ENCODE measurements around the gene NOVA1.

DNA sequence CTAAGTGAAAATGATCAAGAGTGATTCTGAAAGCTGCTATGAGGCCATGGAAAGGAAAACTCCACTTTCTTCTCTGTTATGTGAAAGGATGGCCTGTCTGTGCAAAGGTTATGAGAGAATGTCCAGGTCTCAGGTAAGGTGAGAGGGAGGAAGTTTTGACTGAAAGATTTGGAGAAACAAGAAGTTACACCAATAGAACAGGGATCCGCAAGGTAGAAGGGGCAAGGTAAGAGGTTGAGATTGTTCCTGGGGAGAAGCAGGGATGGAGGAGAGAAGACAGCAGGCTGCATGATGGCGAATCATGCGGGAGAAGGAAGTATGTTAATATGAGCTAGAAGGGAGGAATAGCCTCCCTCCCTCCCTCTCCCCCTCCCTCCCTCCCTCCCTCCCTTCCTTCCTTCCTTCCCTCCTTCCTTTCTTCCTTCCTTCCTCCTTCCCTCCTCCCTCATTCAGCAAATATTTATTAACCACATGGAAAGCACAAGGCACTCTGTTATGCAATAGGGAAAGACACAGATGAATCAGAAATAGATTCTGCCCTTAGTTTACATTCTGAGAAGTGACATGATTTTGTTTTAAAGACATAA is 14.1 kb upstream of the NFATC4 start:
- PRO-cap, 3 experiments, result no peak in any of the 3 experiments
- RAMPAGE, long total RNA, result no peak
- RRBS, 2 experiments, result no CpG with 5 or more reads among the region's 3 CpGs

DNA sequence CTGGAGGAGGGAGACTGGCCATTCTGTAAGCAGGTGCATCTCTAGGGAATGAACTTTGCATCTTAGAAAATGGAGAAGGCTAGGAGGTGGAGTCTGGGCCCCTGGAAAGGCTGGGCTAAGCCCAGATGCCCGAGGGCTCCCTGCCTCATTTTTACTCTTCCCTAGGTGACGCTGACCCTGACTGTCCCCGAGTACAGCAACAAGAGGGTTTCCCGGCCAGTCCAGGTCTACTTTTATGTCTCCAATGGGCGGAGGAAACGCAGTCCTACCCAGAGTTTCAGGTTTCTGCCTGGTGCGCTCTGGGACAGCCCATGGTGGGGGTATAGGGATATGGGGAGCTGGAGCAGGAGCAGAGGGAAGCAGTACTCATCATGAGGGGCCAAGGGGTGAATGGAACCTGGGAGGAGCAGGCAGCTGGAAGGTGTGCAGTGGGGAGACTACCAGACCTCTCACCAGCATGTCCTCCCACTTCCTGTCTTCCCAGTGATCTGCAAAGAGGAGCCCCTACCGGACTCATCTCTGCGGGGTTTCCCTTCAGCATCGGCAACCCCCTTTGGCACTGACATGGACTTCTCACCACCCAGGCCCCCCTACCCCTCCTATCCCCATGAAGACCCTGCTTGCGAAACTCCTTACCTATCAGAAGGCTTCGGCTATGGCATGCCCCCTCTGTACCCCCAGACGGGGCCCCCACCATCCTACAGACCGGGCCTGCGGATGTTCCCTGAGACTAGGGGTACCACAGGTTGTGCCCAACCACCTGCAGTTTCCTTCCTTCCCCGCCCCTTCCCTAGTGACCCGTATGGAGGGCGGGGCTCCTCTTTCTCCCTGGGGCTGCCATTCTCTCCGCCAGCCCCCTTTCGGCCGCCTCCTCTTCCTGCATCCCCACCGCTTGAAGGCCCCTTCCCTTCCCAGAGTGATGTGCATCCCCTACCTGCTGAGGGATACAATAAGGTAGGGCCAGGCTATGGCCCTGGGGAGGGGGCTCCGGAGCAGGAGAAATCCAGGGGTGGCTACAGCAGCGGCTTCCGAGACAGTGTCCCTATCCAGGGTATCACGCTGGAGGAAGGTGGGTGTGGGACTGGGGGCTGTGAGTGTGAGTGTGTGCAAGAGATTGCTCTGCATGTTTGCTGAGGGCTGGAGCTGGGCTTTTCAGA is 8.2 kb downstream of the NFATC4 start:
- PRO-cap, 3 experiments, result no peak in any of the 3 experiments
- RAMPAGE, long total RNA, result no peak
- RRBS, 2 experiments, result no CpG with 5 or more reads among the region's 26 CpGs

DNA sequence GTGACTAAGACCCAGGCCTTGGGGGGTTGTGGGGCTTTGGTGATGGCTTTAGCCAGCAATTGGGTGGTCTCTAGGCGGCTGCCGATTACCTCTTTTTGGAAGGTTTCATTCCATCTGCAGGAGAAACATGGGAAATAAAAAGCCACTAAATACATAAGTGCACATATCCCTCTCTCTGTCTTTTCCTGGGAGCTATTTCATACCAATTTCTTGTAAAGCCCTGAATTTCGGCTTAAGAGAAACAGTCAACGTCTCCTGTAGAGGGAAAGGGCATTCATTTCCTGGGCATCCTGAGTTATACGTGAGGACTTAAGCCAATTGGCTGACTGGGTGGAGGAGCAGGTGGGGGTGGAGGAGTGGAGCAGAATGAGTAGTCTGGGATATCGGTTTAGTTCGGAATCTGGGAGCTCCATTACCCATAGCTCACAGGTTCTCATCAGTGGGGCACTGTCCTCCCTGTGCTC is 862 bp downstream of the SDR39U1 start:
- PRO-cap, 3 experiments, result no peak in any of the 3 experiments
- RAMPAGE, long total RNA, result no peak
- RRBS, 2 experiments, result no CpG with 5 or more reads among the region's 7 CpGs

DNA sequence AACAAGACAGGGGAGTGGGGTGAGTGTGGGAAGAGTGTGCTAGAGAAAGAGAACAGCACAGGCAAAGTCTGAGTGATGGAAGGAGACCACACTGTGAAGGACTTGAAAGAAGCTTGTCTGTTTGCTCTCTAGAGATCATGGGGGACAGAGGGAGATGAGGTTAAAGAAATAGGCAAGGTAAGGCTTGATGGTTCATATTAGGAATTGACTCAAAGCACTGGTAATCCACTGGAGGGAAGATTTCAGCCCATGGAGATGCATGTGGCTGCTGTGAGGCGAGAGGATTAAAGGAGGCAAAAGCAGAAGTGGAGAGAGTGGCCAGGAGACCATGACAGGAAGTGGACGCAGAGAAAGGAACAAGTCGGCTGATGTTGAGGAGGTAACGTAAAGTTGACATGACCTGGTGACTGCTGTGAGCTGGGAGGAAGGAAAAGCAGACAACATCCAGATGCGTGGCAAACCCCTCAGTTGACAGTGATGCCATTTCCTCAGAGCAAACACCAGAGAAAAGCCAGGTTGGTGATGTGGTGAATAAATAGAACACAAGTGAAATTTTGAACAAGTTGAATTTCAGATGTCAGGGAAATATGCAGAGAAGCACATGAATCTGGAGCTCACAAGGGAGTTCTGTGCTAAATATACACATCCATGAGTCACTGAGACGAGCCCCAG is 61.2 kb upstream of the GZMB start:
- PRO-cap, 3 experiments, result no peak in any of the 3 experiments
- RAMPAGE, long total RNA, result no peak
- RRBS, 2 experiments, result no CpG with 5 or more reads among the region's 6 CpGs

GRCh38 chr14:24817022-24817321 is 183.0 kb upstream of the GZMB start:
- PRO-cap, 3 experiments, result no peak in any of the 3 experiments
- RAMPAGE, long total RNA, result no peak
- RRBS, 2 experiments, result no CpG with 5 or more reads among the region's 6 CpGs

DNA sequence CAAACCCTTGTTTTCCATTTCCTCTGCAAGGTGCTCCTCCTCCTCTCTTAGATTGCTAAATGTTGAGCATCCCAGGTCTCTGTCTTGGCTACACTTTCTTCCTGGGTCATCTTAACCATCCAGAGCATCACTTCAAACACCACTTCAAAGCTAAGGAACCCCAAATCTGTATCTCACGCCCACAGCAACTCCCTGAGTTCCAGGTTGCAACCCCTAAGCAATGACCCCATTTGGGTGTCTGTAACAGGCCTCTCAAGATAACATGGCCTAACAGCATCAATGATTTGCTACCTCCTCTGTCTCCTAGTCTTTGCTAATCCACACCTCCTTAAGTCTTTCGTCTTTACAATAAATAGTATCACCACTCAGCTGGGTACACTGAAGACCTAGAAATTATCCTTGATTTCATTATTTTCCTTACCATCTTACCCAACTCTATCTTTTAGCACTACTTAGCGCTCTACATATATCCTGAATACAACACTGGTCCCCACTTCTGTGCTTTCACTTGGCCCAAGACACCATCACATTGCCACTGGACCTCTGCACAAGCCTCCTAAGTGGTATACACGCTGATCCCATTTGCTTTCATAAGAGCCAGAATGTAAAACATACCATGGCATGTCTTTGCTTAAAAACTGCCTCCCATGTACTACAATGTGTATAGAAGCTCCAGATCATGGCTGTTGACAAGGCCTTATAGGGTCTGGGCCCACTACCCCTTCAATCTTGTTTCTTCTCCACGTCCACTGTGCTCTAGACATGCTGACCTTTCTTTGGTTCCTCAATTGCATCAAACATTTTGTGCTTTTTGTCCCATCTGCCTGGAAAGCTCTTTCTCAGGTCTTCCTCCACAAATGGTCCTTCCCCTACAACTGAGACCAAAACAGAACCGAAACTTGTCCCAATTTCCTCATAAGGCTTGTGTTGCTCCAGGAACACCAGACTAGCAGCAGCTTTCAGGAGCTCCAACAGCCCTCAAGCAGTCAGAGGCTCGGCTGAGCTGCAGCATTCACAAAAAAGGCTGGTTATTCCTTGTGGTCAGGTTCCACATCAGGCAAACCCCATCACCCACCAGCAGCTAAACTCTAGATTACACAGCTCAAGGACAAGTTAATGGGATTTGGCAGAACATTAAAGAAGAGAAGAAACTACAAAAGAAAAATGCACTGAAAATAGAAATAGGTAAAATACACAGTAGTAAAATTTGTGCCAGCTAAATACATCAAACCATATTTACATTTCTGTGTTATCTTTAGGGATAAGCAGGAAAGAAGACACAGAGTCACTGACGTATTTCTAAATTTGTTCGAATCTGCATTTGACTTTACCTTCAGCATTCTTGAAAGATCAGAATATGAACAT is 141.7 kb downstream of the STXBP6 start:
- PRO-cap, 3 experiments, result no peak in any of the 3 experiments
- RAMPAGE, long total RNA, result no peak
- RRBS, 2 experiments, result no CpG with 5 or more reads among the region's 9 CpGs

DNA sequence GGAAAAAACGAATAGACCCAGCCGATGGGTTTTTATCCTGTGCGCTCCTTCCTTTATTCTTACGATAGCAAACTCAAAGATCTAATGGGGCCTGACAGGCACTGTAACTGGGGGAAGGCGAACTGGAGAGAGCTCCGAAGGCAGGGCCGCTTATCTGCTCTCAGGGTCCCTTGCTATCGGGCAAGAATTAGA is 459 bp upstream of the STXBP6 start:
- PRO-cap, 3 experiments, result no peak in any of the 3 experiments
- RAMPAGE, long total RNA, result no peak
- RRBS, 2 experiments, result no CpG with 5 or more reads among the region's 8 CpGs

DNA sequence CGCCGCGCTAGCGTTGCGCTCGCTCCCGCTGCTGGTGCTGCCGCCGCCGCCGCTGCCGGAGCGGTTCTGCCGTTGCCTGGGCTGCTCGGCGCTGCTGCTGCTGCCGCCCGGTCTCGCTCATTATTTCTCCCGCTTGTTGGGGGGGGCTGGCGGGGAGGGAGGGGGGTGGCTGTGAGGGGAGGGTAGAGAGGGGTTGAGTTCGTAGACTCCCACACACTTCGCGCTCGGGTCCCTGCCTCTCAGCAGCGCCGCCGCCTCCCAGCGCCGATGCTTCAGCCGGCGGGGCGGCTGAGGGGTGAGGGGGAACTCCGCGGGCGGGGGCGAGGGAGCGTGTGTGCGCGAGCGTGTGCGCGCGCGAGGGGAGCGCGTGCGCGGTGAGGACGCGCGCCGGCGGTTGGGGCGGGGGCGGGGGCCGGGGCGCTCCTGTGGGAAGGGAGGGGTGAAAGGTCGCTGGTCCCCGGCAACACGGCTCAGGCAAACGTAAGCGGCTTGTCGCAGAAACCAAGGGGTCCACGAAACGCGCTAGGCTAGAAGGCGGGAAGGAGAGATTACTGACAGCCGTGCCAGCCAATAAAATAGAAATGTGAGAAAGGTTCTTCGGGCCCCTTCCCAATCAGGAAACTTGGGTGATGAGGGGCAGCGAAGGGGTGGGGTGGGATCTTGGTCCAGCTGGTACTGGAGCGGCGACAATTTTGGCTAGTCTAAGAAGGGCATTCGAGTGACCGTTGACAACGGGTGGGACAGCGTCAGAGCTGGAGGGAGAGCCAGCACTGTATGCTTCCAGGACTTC is at the start of gene NOVA1:
Gene NOVA1 (minus strand): TSS at position 68 of the 790 bp plus-strand sequence.
- PRO-cap, 3 experiments, result peak in 3 of 3 experiments; most common plus-strand start position 214 of the sequence (in 2); most common minus-strand start position 269 of the sequence (in 3)
- RAMPAGE, long total RNA, result no peak
- RRBS, 2 experiments, result 2% methylated on average over 33 of the region's 77 CpGs

GRCh38 chr14:28242775-28243326 is 523.7 kb upstream of the FOXG1 start:
- PRO-cap, 3 experiments, result no peak in any of the 3 experiments
- RAMPAGE, long total RNA, result no peak
- RRBS, 2 experiments, result no CpG with 5 or more reads among the region's 3 CpGs

- PRO-cap, 3 experiments, result no peak in any of the 3 experiments
- RAMPAGE, long total RNA, result no peak
- RRBS, 2 experiments, result 95 to 97% methylated on average over 4 of the region's 34 CpGs
These were observed 448.5 kb upstream of the FOXG1 start for GRCh38 chr14:28317854-28318675.

GRCh38 chr14:29636075-29636678 is 291.5 kb downstream of the PRKD1 start:
- PRO-cap, 3 experiments, result no peak in any of the 3 experiments
- RAMPAGE, long total RNA, result no peak
- RRBS, 2 experiments, result no CpG with 5 or more reads among the region's 6 CpGs

DNA sequence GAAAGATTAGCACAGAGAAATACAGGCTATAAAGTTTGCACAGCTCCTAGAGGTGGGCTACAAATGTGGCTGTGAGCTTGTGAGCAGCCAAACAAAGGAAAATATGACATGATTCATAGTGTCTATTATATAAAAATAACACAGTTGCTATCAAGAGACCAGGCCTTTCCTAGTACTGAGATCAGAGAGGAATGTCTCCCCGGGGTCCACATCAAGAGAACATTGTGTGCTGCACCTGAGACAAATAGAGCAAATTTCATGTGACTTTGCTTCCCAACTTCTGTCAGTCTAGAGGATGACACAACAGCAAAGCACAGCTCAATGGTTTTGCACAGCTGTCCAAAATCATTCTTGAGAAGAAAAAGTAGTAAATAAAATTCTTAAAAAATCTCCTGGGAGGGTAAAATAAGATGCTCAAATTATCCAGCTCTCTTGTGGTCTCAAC is 297.5 kb upstream of the PRKD1 start:
- PRO-cap, 3 experiments, result no peak in any of the 3 experiments
- RAMPAGE, long total RNA, result no peak
- RRBS, 2 experiments, result no CpG with 5 or more reads among the region's 1 CpG

DNA sequence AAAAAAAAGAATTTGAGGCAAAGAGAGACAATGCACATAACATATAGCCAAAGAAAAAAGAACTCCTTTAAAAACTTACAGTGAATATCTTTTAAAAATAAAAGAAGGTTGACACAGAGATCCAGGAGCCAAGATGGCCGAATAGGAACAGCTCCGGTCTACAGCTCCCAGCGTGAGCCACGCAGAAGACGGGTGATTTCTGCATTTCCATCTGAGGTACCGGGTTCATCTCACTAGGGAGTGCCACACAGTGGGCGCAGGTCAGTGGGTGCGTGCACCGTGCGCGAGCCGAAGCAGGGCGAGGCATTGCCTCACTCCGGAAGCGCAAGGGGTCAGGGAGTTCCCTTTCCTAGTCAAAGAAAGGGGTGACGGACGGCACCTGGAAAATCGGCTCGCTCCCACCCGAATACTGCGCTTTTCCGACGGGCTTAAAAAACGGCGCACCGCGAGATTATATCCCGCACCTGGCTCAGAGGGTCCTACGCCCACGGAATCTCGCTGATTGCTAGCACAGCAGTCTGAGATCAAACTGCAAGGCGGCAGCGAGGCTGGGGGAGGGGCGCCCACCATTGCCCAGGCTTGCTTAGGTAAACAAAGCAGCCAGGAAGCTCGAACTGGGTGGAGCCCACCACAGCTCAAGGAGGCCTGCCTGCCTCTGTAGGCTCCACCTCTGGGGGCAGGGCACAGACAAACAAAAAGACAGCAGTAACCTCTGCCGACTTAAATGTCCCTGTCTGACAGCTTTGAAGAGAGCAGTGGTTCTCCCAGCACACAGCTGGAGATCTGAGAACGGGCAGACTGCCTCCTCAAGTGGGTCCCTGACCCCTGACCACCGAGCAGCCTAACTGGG is 84.8 kb upstream of the G2E3 start:
- PRO-cap, 3 experiments, result no peak in any of the 3 experiments
- RAMPAGE, long total RNA, result no peak
- RRBS, 2 experiments, result no CpG with 5 or more reads among the region's 38 CpGs

GRCh38 chr14:30559559-30560148 is 696 bp downstream of the G2E3 start:
- PRO-cap, 3 experiments, result no peak in any of the 3 experiments
- RAMPAGE, long total RNA, result no peak
- RRBS, 2 experiments, result 3 to 5% methylated on average over 6 of the region's 19 CpGs

- PRO-cap, 3 experiments, result no peak in any of the 3 experiments
- RAMPAGE, long total RNA, result no peak
- RRBS, 2 experiments, result no CpG with 5 or more reads among the region's 1 CpG
These were observed 31.3 kb downstream of the SCFD1 start for GRCh38 chr14:30653464-30653686.

- PRO-cap, 3 experiments, result no peak in any of the 3 experiments
- RAMPAGE, long total RNA, result no peak
- RRBS, 2 experiments, result no CpG with 5 or more reads among the region's 2 CpGs
These were observed 70.4 kb downstream of the SCFD1 start for GRCh38 chr14:30692478-30692903.

- PRO-cap, 3 experiments, result no peak in any of the 3 experiments
- RAMPAGE, long total RNA, result no peak
- RRBS, 2 experiments, result no CpG with 5 or more reads among the region's 6 CpGs
These were observed 35.7 kb downstream of the COCH start for GRCh38 chr14:30909875-30910567.

DNA sequence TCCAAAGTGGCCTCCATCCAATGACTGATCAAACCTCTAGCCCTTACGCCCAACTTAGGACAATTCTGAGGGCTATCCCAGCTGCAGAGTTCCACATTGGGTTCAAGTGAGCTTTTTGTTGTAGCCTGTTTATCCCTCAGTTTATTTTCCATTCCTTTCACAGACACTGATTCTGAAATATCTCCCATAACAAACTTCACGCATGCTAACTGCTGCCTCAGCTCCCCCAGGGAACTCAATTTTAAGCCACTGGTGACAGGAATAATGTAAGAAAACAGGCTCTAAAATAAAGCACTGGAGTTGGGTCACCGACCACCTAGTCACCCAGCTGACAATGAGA is 29.5 kb upstream of the AP4S1 start:
- PRO-cap, 3 experiments, result no peak in any of the 3 experiments
- RAMPAGE, long total RNA, result no peak
- RRBS, 2 experiments, result no CpG with 5 or more reads among the region's 3 CpGs

DNA sequence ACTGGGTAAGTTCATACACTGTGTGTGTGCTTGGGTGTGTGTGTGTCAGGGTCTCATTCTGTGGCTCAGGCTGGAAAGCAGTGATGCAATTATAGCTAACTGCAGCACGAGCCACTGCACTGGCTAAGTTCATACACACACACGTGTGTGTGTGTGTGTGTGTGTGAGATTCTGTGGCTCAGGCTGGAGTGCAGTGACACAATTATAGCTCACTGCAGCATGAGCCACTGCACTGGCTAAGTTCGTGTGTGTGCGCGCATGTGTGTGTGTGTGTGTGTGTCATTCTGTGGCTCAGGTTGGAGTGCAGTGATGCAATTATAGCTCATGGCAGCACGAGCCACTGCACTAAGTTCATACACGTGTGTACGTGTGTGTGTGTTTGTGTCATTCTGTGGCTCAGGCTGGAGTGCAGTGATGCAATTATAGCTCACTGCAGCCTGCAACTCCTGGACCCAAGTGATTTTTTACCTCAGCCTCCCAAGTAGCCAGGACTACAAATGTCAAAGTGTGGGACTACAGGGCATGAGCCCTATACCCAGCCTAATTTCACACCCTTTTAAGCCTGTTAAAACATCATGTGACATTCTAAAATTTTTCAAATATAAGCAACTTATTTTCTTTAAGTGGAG is 85.4 kb downstream of the HECTD1 start:
- PRO-cap, 3 experiments, result no peak in any of the 3 experiments
- RAMPAGE, long total RNA, result no peak
- RRBS, 2 experiments, result no CpG with 5 or more reads among the region's 8 CpGs

GRCh38 chr14:31854621-31854836 is 222.6 kb upstream of the ARHGAP5 start:
- PRO-cap, 3 experiments, result no peak in any of the 3 experiments
- RAMPAGE, long total RNA, result no peak
- RRBS, 2 experiments, result no CpG with 5 or more reads among the region's 1 CpG

All from skeletal muscle tissue (tissue), 7 donors.